Temporal lobe (tissue), 2 donors: ENCODE data around the gene PSRC1.

DNA sequence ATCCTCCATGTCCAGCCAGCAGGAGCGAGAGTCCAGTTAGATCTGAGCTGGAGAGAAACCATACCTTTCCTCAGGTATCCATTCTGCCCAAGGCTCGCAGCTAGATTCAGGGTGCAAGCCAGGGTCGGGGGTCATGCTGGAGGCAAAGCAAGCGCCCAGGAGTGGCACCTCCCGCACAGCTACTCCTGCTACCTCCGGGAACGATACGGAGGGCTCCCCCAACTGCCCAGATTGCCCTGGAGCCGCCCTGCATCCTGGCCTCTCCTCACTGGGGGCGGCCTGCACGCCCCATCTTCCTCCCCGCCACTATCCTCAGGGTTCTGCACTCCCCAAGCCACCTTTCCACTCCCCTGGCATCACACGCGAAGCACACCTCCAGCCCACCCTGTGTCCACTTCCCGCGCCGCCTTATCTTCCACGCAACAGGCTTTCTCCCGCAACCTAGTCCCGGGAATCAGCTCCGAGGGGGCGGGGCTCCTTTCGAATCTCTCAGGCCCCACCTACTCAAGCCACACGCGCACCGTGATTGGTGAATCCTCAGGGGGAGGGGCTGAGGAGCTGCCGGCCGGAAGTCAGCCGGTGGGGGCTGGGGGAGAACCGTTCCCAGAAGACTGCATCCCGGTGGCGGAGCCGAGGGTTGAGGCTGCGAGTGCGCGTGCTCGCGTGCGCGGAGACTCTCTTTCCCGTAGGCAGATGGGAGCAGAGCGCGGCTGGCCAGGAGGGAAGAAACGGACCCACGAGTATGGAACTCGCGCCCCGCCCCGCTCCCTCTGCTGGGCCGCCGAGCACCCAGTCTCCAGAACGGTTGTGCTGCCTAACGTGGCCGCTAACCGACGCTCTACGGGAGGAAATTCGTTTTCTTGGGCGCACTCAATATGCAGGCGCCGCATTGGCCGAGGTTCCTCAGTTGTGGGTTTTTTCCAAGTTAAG is at the start of gene PSRC1:
Gene PSRC1 (minus strand): TSS at position 456 of the 930 bp plus-strand sequence.
- RAMPAGE, long total RNA = start-site peak on the minus strand centred at position 439 of the sequence, 63 bp wide, 57 and 19 reads in 2 replicates

DNA sequence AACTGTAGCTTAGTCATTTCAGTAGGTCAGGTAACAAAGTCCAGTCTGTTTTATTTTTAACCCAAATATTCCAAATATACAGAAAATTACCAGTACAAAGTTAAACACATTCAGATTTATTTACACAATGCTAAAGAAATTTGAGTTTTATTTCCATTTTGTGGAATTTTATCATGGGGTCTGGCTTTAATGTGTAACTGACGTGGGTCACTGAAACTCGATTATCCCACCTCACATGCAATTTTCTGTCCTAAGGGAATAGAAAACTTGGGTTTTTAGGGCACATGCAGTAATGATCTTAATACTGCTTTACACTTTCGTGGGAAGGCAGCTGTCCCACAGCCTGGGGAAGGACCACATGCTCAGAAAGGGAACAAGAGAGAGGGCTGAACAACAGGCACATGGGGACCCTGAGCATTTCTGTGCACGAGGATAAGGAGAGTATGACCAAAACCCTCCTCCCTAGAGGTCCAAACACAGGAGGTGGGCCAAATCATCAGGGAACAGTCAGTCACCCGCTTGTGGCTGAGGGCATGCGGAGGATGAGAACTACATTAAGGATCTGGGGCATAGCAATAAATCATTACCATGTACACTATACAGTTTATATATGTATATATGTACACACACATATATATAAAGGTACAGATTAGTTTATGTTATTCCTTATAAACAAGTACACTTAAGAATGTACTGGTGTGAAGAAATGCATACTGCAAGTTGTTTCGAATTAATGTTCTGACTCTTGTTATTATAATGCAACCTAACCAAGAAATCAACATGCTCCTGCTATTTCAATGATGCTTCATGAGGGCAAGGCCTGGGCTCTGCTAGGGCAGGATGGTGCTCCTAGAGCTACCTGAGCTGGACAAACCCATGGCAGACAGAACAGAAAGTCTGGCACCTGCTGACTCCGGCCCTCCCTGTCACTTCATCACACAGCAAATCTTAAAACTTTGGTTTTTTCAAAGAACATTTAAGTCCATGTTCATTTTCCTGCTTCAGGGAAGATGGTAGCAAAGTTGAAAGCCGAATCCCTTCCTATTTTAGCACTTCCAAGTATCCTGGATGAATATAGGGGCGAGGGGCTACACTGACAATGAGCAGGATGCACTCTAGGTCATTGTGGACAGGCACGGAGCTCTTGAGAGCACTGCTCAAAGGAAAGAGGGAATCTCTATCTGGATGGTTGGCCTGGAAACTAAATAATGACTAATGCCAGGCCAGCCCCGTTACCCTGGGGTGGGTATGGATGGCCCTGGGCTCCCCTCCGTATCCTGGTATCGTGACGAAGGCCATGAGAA is 3.2 kb upstream of the MYBPHL start:
- RAMPAGE, long total RNA = no peak

- RAMPAGE, long total RNA = no peak
Observed at GRCh38 chr1:109310853-109311368, 4.1 kb upstream of the MYBPHL start.

- RAMPAGE, long total RNA = no peak
Observed at GRCh38 chr1:109372955-109373954, 24.5 kb downstream of the SORT1 start.

DNA sequence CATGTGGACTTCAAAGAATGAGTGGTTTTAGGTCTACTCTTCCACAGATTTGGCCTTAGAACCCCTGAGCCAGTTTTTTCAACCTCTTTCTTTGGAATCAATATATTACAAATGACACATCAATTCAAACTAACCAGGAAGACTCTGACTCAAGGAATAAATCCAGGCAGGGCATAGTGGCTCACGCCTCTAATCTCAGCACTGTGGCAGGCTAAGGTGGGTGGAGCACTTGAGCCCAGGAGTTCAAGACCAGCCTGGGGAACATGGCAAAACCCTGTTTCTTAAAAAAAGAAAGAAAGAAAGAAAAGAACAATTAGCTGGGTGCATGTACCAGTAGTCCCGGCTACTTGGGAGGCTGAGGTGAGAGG is 2.1 kb downstream of the SORT1 start:
- RAMPAGE, long total RNA = no peak

- RAMPAGE, long total RNA = no peak
Observed at GRCh38 chr1:109397382-109397523, 465 bp downstream of the SORT1 start.

GRCh38 chr1:109424910-109425129 is 1.4 kb downstream of the PSMA5 start:
- RAMPAGE, long total RNA = no peak

- RAMPAGE, long total RNA = no peak
Observed at GRCh38 chr1:109546300-109546713, 2.1 kb upstream of the GNAI3 start.

GRCh38 chr1:109602200-109602556 is 17.2 kb downstream of the GNAT2 start:
- RAMPAGE, long total RNA = no peak

DNA sequence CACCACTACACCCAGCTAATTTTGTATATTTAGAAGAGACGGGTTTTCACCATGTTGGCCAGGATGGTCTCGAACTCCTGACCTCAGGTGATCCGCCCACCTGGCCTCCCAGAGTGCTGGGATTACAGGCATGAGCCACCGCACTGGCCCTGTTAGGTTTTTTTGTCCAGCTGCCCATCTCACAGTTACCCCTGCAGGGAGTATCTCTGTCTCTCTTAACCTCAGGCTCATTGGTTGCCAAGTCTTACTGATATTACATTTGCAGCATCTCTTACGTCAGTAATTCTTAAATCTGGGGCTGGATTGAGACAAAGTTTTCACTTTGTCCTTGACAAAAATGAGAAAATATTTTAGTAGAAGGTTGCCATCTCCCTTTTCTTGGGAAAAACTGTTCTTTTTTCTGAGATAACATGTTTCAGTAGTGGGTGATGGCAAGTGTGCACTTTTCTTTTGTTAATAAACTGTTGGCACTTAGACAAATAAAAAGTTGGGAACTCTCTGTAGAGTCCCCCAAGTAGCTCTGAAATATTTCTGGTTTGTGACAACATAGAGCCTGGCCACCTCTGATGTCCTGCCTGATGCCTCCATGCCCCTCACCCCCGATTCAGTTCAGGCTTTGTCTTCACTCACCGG is 7.2 kb downstream of the EPS8L3 start:
- RAMPAGE, long total RNA = no peak

GRCh38 chr1:109766075-109766600 is 2.4 kb upstream of the EPS8L3 start:
- RAMPAGE, long total RNA = no peak

GRCh38 chr1:109772083-109772701 is 8.5 kb upstream of the EPS8L3 start:
- RAMPAGE, long total RNA = no peak

- RAMPAGE, long total RNA = no peak
Observed at GRCh38 chr1:109904475-109905024, 6.1 kb upstream of the CSF1 start.

DNA sequence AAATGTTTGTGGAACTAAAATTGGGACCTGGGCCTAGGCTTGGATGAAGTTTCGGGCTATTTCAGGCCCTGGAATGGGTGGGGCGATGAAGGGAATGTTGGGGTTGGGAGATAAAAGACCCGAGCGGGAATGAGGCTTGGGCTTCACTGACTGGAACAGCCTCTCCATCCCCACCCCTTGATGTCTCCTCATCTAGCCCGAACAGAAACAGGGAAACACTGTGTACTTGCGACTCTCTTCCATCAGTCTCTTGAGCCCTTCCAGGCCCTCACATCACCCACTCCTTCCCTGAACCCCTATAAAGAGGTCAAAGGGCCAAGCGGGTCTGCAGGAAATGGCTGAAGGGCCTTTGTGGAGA is 7.2 kb upstream of the AHCYL1 start:
- RAMPAGE, long total RNA = no peak

- RAMPAGE, long total RNA = no peak
Observed at GRCh38 chr1:109985841-109986962, 1.6 kb downstream of the AHCYL1 start.

- RAMPAGE, long total RNA = no peak
Observed at GRCh38 chr1:110018124-110018837, 16.1 kb upstream of the STRIP1 start.

DNA sequence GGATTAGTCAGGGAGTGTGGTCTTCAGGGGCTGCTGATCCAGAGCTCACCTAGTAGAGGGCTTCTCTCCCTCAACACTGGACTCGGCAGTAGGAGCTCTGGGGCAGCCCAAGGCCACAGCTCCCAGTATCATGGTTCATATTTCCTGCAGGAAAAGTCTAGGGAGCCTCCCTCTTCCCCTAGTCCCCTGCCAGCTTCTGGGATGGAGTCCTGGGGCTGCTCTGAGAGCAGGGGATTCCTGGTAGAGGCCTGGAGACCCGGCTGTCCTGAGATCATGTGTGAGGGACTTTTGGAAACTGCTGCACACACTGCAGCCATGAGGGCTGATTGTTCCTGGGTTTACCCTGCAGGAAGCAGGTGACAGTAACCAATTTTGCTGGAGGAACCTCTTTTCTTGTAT is 16.2 kb downstream of the STRIP1 start:
- RAMPAGE, long total RNA = no peak

GRCh38 chr1:110342832-110344132 is 4.1 kb downstream of the RBM15 start:
- RAMPAGE, long total RNA = no peak

DNA sequence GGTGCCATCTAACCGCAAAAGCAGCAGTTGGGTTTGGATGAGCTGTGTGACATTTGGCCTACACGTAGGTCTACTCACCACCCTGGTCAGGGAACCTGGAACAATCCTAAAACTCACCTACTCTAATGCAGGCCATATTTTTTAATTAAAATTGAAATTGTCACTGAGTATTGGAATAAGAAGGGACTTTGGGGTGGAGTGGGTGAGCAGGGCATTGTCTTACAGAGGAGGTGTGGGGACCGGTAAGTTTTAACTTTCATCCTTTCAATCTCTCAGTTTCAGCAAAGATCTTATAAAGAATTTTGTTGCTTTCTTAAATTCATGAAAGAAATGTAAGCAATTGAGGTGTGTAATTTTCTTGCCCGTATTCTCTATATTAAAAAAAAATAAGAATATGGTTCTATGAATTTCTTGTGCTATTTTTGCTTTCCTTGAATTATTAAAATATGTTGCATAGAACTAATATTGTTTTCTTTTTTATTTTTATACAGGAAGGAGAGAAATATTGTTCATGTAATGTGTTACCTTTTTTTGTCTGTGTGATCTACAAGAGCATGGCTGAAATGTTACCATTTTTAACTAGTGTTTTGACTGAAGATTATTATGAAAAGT is 19.1 kb downstream of the SLC16A4 start:
- RAMPAGE, long total RNA = no peak

GRCh38 chr1:110413684-110414140 is 6.2 kb upstream of the LAMTOR5 start:
- RAMPAGE, long total RNA = no peak